ENCODE measurements around the gene LHCGR.

DNA sequence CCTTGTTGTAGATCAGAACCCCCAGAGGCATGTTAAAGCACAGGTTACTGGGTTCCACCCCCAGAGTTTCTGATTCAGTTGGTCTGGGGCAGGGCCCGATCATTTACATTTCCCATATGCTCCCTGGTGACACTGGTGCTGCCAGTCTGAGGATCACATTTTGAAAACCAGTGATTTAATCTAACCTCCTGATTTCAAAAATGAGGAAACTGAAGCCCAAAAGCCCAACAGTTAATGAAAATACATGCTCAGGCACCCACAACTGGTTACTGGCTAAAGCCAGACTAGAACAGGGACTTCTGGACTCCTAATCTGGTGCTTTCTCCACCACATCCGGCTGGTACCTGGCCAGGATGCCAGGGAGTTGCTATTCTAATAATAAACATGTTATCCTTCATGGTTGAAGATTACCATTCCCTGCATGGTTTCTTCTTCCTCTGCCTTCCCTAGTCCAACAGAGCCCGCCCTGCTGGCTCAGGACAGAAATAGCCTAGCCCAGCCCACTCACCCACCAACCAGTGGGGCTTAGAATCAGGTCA, 35.6 kb upstream of the SOCS5 start:
- RRBS: no CpG with 5 or more reads among the region's 3 CpGs

DNA sequence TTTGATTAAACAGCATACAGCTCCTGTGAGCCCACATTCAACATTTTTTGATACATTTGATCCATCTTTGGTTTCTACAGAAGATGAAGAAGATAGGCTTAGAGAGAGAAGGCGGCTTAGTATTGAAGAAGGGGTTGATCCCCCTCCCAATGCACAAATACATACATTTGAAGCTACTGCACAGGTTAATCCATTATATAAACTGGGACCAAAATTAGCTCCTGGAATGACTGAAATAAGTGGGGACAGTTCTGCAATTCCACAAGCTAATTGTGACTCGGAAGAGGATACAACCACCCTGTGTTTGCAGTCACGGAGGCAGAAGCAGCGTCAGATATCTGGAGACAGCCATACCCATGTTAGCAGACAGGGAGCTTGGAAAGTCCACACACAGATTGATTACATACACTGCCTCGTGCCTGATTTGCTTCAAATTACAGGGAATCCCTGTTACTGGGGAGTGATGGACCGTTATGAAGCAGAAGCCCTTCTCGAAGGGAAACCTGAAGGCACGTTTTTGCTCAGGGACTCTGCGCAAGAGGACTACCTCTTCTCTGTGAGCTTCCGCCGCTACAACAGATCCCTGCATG, 60.2 kb downstream of the SOCS5 start:
- RRBS: no CpG with 5 or more reads among the region's 11 CpGs

GRCh38 chr2:46878726-46879402, 36.7 kb downstream of the MCFD2 start:
- RRBS: no CpG with 5 or more reads among the region's 11 CpGs

GRCh38 chr2:46979538-46980171, 38.6 kb downstream of the TTC7A start:
- RRBS: 100% methylated on average over 1 of the region's 15 CpGs

GRCh38 chr2:46988806-46989655, 48.0 kb downstream of the TTC7A start:
- RRBS: no CpG with 5 or more reads among the region's 11 CpGs

- RRBS: no CpG with 5 or more reads among the region's 6 CpGs
Measured at GRCh38 chr2:47027728-47028044, 86.7 kb downstream of the TTC7A start.

GRCh38 chr2:47071008-47071863, 83.9 kb downstream of the STPG4 start:
- RRBS: no CpG with 5 or more reads among the region's 14 CpGs

GRCh38 chr2:47072626-47073407, 82.3 kb downstream of the STPG4 start:
- RRBS: no CpG with 5 or more reads among the region's 19 CpGs

- RRBS: no CpG with 5 or more reads among the region's 12 CpGs
Measured at GRCh38 chr2:47310009-47311157, 58.7 kb upstream of the EPCAM start.

DNA sequence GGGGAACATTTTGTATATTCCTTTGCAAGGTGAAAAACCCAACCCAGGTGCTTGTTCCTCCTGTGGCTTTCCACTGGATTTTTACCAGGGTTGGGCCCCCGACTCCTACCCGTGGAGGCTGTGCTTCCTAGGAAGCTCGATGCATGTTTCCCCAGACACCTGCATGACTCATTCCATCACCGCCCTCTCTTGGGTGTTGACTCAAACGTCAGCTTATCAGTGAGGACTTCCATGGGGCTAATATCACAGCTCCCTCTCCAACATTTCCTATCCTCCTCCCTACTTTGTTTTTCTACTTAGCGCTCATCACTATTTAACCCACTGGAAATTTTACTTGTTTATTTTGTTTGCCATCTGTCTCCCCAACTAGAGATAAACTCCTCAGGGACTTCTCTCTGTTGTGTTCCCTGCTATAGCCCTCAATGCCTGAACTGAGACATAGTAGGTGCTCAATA, 56.0 kb upstream of the EPCAM start:
- RRBS: no CpG with 5 or more reads among the region's 6 CpGs

GRCh38 chr2:47521811-47522219, 49.0 kb downstream of the KCNK12 start:
- RRBS: no CpG with 5 or more reads among the region's 9 CpGs

DNA sequence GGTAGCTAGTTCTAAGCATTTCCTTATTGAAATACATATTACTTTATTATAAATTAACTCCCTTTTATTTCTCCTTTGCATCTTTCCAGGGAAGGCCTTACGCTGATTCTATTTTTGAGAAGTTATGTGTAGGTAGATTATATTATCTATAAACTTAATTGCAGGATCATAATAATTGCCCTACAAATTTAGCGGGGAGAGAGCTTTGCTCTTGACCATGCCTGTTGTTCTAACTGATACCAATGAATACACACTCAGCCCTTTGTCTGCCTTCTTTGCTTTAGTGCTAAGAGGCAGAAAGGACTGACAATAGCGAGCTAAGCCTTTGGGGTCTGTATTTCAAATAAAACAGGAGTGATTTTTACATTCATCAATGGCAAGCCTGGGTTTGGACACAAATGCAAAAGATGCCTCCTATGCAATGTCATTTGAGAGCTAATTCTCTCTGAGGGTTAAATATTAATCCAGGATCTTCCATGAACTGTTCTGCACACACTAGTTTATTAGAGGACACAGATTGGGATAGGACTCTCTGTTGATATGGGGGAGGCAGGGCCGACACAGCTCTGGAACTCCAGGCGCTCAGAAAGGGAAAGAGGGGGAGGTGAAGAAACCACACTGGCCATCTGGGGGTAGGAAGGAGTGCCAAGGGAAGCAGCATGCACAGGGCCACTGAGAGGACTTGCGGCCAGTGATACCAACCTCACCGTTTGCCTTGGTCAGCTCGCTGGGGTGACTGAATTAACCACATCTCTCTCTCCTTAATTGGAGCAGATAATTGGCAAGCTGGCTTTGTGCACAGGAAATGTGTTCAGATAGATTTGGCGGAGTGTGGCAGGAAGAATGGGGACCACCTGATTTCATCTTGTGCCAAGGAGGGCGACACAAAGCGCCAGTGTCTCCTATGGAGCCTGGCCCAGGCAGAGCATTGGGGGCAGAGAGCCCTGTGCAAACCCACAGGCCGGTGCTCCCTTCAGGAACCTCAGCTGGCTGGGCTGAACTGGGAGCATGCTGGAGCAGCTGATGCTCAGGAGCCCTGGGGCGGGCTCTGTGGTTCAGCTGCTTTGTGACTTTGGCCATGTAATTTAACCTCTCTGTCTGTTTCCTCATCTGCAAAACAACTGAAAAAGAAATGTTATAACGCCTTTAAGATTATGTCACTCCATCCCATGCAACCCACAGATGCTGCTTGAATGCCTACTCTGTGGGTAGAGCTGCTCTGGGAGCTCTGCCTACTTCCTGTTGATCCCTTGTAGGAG, 25.6 kb upstream of the PPP1R21 start:
- RRBS: no CpG with 5 or more reads among the region's 14 CpGs

GRCh38 chr2:48420054-48420438, 20.5 kb upstream of the PPP1R21 start:
- RRBS: no CpG with 5 or more reads among the region's 15 CpGs

- RRBS: no CpG with 5 or more reads among the region's 6 CpGs
Measured at GRCh38 chr2:48442362-48443482, 2.2 kb downstream of the PPP1R21 start.

GRCh38 chr2:48755392-48756010, at the start of gene LHCGR:
Gene LHCGR, minus strand, starts transcription at chr2:48755724.
- RRBS: no CpG with 5 or more reads among the region's 41 CpGs

DNA sequence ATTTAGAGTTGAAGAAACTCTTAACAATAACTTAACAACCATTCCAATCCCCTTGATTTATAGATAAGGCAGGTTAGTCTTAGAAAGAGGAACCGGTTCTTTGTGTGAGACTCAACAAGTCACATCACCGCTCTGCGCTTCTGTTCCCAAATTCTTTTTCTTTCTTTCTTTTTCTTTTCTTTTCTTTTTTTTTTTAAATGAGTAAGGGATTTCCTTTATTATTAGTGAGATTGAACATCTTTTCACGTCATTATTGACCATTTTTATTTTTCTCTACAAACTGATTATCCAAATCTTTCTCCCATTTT, 655.2 kb downstream of the NRXN1 start:
- RRBS: no CpG with 5 or more reads among the region's 4 CpGs

DNA sequence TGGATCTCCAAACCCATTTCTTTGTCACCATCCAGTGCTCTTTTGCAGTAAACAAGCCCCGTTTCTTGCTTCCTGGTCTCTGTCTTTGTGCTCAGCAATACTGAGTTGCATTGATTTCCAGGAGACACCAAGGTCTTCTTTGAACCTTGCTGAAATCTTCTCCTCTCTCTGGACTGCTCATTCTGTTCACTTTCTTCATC, 139.6 kb upstream of the NRXN1 start:
- RRBS: no CpG with 5 or more reads among the region's 1 CpG

DNA sequence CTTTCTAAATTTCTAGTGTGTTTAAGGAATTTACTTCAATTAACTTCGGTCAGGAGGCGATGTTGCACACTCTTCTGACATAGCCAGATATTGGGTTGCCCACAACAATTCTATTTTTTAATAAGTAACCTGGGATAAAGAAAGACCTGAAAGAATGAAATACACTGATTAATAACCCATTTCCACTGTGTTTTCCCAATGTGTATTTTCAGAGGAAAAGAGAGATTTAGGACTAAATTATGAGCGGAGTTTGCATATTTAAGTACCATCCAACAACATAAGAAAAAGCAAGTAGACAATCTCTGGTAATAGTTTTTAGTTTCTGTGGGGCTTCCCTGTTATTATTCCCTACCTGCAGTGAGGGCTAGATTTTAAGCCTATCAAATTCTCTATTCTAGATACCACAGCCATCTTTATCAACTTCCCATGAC, 250.4 kb upstream of the NRXN1 start:
- RRBS: no CpG with 5 or more reads among the region's 3 CpGs

GRCh38 chr2:53982986-53983582, 12.2 kb downstream of the ACYP2 start:
- RRBS: no CpG with 5 or more reads among the region's 5 CpGs

Data from SK-N-MC (cell line).